ENCODE data around the gene GGTLC3.

DNA sequence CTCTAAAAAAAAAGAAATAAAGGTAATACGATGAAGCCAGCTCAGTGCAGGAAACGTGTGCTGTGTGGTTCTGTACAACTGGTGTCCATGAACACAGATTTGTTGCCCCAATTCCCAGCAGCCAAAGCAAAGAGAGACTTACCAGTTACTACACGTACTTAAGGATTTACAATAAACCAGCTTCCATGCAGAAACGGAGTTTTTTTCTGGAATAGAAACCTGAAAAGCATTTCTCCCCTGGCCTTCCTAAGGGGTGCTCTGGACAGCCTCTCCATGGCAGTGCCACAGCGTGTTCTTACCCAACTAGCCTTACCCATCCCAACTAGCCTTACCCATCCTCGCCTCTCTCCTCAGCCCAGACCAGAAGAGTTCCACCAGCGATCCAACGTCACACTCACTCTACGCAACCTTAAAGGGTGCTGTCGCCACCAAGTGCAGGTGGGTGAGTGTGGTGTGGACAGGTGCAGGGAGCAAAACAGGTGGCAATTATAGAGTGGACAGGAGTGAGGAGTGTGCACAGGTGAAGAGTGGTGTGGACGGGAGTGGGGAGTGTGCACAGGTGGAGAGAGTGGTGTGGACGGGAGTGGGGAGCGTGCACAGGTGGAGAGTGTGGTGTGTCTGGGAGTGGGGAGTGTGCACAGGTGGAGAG, 17.9 kb downstream of the TMEM121B start:
- PRO-cap, result no peak

- PRO-cap, result no peak
These were observed 9.8 kb downstream of the TMEM121B start for GRCh38 chr22:17111150-17111978.

- PRO-cap, result no peak
These were observed 960 bp downstream of the TMEM121B start for GRCh38 chr22:17120087-17120713.

DNA sequence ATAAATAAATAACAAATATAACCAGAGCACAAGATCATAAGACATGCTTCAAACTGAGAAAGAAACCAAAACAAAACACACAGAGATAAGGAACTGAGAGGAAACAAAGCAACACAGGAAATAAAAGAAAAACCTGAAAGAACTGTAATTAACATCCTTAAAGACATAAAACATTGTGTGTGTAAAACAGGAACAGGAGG, 2.5 kb downstream of the ADA2 start:
- PRO-cap, result no peak

- PRO-cap, result no peak
These were observed 50.6 kb upstream of the ADA2 start for GRCh38 chr22:17269597-17270466.

DNA sequence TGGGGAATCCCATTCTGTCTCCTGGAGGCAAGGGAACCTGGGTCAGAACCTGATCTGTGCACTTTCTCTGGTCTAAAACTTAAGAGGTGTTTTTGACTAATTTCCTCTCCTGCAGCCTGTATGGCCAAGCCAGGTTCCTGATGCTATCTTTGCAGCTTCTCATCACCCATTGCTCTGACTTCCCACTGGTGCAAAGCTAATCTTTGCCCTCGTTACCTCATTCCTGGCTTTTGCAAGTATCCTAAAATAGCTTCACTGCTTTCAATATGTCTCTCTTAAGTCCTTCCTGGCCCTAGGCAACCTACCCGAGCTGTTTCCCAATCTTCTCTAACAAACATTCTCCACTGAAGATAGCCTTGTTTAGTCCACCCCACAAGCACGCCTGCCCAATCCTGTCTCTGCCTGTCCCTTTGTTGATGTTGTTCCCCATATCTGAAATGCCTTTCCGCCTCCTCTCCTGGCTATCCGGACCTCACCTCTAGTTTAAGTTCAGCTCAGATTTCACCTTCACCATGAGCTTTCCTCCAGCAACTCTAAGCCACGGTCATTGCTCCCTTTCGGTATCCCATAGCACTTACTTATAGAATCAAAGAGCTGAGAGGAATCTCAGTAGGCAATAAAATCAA, 30.1 kb upstream of the CECR2 start:
- PRO-cap, result no peak

GRCh38 chr22:17418739-17419479, 49.6 kb downstream of the CECR2 start:
- PRO-cap, result no peak

DNA sequence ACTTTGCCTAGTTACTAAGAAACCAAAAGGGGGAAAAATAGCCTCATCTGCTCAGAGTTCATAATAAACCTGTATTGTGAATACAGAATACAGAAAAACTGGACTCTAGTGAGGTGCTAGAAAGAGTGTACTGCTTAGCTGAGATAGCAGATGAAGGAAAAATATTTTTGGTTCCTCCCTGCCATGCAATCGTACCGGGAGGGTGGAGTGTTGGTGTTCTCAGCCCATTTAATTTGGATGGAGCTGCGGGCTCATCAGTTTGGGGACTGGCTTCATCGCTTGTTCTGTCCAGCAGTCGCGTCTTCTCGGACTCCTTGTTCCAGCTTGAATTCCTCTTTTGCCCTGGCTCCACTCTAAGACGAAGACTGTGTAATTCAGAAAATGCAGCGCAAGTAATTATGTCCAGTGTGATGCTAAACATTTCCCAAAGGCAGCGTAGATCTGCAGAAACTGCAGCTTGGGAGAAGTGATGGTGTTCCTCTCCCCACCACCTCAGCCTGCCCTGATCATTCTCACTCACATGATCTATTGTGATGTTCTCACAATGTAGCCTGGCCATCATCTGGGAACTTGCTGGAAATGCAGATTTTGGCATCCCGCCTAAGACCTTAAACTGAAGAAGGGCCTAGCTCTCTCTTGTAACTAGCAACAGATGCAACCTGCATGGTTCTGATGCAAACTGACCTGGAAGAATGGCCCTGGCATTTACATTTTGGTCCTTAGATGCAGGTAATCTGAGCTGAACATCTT, 626 bp downstream of the SLC25A18 start:
- PRO-cap, result unidirectional peak, minus-strand start at position 504 of the sequence

GRCh38 chr22:17578135-17578826, 15.0 kb downstream of the SLC25A18 start:
- PRO-cap, result no peak

GRCh38 chr22:17701953-17702676, 63.6 kb downstream of the BCL2L13 start:
- PRO-cap, result no peak

DNA sequence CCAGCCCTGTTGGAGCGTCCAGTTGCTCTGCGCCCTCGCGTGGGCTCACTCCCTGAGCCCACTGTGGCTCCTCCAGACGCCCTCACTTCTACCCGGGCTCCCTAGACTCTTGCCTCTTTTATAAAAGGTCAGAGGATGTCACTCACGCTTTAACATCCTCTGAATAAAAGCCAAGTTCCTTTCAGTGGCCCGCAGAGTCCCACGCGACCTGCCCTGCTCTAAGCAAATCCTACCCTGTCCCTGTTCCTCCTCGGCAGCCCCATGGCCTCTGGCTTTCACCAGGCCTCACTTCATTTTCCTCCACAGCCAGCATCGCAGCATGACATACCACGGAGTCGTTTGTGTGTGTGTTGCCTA, 997 bp upstream of the BID start:
- PRO-cap, result no peak

DNA sequence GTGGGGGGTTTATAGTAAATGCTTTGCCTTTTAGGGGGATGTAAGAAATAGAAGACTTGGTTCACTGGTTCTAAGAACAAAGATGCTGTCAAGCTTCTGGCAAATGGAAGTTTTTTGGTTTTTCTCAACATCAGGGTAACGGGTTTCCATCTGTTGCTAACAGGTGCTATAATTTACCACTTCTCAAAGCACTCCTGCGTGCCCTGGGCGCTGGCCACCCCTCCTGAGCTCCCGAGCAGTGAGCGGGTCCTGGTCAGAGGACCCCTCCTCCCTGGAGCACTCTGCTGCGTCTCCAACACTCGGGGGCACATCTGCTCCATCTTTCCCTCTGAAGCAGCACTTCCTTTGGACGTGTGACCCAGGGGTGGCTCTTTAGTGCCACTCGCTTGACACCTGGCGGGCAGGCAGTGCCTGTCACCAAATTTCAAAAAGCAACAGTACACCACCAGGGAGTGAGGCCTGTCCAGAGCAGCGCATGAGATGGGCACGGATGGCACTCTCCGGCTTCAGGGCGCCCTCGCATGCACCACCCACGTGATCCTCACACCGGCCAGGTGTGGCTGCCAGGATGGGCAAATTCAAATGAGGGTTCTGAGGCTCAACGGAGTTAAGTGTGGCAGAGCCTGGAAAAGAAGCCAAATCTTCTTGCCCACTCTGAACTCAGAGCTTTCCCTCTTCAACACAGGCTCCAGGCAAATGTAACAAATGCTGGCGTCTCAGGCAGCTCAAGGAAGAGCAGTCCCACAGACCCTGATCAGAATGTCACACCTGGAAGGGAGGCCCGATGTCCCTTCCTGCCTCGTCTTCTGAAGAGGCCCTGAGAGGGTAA, 21.8 kb upstream of the BID start:
- PRO-cap, result no peak

DNA sequence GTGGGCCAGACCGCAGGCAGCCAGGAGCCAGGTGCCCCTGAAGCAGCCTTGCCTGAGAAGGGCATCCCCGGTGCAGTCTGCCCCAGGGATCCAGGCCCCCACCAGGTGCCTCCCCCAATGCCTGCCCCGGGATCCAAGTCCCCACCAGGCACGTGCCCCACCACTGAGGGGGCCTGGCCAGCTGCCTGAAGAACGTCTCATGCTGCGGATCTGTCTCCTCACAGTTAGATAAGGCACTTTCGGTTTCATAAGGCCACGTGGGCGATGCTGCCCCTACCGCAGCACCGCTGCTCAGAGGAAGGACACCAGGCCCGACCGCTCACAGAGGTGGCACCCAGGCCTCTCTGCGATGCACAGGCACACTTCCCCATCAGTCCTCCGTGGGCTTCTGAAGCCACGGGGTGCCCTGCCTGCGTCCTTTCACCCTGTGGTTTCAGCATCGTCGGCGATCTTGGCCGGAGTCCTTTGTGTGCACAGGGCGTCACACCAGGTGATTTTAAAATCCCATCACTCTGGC, 68.1 kb upstream of the BID start:
- PRO-cap, result no peak

GRCh38 chr22:17865217-17865655, 91.0 kb upstream of the BID start:
- PRO-cap, result no peak

- PRO-cap, result no peak
These were observed 104.0 kb downstream of the MICAL3 start for GRCh38 chr22:17919970-17921096.

GRCh38 chr22:17996528-17996974, 27.8 kb downstream of the MICAL3 start:
- PRO-cap, result no peak

DNA sequence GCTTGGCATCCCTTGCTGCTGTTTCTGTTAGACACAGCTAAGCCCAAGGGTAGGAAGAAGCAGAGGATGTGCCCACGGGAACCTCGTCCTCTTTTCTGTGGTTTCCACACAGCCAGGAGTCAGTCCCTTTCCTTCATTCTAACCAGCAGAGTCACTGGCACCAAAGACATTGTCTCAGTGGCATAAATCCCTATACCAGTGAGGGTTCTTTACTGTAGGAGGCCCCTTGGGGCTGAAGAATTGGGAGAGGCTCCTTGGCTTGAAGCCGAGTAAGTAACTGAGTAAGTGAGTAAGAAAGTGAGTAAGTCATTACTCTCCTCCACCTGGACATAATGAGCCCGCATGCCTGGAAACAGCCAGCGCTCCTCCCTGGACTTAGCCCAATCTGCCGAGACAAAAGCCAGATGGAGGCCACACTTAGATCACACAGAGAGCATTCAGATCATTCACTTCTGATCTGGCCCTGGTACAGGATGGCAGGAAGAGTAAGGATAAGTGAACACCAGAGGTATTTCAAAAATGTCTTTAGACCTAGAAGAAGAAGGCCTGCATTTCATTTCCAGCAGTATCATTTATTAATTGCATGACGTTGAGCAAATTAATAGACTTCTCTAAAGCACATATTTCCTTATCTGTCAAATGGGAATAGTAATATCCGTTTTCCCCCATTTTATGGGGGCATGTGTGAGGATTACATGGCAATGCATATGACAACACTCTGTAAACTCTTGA, 8.1 kb upstream of the MICAL3 start:
- PRO-cap, result no peak

DNA sequence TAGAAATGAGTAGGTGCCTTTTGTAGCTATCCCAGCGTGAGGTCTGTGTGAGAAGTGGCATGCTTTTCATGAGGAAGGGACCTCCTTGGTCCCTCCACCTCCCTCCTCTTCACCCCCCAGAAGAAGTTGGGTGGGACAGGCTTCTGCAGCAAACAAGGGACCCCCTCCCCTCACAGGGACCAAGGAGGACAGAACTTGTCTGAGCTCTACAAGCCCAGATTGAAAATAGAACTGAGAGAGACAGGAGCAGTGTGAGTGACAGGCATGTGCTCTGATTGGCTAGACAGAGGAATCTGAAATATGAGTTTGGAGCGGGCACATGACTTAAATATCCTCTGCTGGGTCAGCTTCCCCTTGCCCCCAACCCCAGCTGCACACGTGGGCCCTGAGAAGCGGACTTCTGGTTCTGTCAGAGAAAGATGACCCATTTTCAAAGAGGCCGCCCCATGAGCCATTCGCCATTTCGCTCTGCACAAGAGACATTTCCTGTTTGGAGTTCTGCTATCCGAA, 5.2 kb downstream of the TUBA8 start:
- PRO-cap, result bidirectional peak, plus-strand start at position 427 of the sequence, minus-strand start at position 221 of the sequence

DNA sequence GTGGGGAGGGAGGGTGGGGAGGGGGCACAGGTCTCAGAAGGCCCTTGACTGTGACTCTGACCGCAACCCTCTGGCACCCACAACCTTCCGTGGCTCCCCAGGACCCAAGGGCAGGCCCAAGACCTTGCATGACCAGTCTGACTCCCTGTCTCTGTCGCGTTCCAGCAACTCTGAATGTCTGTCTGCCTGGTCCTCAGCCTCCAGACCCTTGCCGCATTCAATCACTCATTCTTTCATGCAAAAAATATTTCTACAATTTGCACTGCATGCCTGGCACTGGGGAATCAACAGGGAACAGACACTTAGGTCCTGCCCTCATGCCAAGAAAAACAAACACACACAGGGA, at the start of gene GGTLC3:
GGTLC3 (minus strand) TSS at position 222 of the 346 bp plus-strand sequence.
- PRO-cap, result no peak

- PRO-cap, result no peak
These were observed 31.5 kb upstream of the PRODH start for GRCh38 chr22:18967463-18968192.